Left ventricle myocardium (tissue), 1 donor: ENCODE measurements around a stretch of chr2.

DNA sequence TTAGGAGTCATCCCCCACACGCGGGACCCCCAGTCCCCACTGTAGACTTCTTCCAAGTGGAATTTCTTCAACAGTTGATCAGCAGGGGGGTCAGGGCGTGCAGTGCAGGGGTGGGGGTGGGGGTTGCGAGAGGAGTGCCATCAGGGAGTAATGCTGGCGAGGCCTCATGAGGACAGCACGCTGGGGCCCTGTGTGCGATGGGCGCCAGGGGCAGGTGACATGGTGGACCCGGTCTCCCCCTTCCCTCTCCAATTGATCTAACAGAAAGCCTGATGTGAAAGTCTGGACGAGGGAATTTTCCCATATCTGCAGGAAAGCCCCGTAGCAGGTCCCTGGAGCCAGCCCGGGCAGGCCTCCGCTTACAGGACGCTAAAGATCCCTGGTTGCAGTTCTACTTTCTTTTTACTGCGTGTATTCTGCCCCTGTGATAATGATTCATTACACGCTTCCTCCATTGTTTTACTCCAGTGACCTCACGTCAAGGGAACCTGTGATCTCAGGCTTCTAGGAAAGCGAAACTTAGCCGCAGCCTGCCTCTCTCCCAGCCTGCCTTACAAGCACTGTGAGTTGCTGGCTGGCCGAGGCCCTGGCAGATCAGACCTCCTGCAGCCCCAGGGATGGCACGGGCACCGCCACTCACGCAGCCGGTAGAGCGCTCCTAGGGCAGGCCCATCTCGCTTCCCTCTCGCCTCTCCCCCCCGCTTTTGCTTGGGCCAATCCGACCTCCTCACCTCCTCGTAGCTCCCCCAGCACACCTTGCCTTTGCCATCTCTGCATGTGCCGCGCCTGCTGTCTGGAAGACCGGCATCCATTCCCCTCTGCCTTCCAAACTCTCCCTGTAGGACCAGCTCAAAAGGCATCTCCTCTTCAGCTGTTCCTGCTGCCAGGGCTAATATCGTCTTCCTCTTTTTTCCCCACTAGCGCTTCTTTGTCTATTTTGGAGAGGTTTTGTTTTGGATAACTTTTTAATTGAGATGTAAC is 19.2 kb downstream of the NEURL3 start:
- PRO-cap = bidirectional peak, plus-strand start at position 563 of the sequence, minus-strand start at position 385 of the sequence

- PRO-cap = no peak
These were observed 1.5 kb downstream of the ARID5A start for GRCh38 chr2:96537796-96538615.

- PRO-cap = no peak
These were observed 14.1 kb downstream of the ARID5A start for GRCh38 chr2:96550557-96551233.

DNA sequence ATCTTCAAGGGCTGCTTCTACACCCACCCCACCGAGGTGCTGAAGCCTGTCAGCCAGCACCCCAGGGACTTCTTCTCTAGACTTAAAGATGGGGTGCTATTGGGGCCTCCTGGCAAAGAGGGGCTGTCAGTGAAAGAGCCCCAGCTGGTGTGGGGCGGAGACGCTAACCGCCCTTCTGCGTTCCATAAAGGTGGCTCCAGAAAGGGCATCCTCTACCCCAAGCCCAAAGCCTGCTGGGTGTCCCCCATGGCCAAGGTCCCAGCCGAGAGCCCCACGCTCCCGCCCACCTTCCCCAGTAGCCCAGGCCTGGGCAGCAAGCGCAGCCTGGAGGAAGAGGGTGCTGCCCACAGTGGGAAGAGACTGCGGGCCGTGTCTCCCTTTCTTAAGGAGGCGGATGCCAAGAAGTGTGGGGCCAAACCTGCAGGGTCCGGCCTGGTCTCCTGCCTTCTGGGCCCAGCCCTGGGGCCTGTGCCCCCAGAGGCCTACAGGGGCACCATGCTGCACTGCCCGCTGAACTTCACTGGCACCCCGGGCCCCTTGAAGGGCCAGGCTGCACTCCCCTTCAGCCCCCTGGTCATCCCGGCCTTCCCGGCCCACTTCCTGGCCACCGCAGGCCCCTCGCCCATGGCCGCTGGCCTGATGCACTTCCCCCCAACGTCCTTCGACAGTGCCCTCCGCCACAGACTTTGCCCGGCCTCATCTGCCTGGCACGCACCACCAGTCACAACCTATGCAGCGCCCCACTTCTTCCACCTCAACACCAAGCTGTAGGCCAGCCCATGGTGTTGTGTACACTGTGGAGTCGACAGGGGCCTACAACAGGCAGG is 15.2 kb downstream of the ARID5A start:
- PRO-cap = no peak

DNA sequence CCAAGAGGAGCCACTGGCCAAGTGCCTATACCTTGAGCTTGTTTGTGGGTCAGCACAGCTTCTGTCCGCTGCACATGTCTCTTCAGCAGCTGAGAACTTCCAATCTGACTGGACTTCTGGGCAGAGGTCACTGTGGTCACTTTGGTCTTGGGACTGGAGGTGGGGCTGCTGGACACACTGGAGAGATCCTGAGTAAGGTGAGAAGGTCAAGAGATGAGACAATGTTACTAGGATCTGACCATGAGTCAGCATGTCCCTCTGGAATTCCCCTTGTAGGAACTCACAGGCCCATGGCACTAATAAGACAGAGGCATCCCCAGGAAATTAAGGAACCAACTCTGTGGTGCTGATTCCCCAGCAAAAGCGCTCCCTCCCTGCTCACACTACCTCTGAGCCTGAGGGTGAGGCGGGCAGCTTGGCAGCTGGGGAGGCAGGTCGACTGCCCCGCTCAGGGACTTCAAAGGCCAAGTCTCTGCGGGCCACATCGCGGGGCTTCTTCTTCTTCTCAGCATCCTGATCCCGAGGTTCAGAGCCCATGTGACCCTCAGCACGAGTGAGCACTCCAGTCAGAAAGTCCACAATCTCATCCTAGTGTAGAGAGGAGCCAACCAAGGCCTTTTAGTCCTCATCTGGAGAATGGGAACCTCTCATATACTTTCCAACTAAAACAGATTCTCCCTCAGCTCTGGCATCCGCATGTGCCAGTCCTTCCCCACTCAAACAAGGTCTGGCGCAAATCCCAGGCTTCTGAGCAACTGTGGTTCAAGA is 29.5 kb downstream of the KANSL3 start:
- PRO-cap = no peak

DNA sequence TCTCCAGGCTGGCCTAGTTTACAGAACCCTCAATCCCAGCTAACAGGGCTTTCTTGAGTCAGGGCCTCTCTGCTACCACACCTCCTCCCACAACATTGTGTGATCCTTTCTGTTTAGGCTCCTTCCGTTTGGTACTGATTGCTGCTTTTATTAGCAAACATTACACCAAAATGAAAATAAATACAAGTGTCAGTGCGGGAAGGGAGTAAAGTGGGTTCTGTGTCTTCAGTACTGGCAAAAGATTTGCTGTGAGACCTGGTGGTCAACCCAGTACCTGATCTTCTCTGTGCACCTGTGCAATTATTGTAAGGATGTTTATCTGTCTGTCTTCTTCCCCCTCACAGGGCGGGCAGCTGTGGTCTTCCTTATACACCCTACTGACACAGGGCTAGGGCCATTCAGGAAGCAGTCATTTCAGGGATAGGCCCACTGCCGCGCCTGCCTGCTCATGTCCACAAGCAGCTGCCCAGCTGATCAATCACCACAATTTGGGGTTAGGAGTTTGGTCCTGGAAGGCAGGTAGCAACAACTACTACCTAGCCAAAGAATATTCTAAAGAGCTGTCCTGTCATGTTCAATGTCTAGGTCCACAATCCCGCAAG is 1.3 kb upstream of the CNNM4 start:
- PRO-cap = no peak

DNA sequence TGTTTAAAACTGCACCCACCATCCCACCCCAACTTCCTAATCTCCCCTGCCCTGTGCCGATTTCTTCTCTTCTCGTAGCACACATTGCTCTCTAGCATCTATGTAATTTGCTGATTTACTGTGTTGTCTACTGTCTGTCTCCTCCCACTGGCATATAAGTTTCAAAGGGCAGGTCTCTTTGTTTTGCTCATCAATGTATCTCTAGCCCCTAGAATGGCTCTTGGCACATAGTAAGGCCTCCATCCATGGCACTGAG is 5.7 kb downstream of the CNNM4 start:
- PRO-cap = no peak

DNA sequence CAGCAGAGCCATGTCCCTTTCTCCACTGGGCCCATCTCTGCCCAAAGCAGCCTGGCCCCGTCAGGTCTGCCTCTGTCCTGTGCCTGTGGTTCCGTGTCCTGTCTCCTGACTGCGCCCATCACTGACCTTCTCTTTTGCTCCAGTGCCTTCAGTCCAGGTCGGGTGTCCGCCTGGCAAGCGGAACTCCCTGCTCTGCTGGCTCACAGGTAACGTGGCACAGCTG is 15.2 kb upstream of the CNNM3 start:
- PRO-cap = no peak

DNA sequence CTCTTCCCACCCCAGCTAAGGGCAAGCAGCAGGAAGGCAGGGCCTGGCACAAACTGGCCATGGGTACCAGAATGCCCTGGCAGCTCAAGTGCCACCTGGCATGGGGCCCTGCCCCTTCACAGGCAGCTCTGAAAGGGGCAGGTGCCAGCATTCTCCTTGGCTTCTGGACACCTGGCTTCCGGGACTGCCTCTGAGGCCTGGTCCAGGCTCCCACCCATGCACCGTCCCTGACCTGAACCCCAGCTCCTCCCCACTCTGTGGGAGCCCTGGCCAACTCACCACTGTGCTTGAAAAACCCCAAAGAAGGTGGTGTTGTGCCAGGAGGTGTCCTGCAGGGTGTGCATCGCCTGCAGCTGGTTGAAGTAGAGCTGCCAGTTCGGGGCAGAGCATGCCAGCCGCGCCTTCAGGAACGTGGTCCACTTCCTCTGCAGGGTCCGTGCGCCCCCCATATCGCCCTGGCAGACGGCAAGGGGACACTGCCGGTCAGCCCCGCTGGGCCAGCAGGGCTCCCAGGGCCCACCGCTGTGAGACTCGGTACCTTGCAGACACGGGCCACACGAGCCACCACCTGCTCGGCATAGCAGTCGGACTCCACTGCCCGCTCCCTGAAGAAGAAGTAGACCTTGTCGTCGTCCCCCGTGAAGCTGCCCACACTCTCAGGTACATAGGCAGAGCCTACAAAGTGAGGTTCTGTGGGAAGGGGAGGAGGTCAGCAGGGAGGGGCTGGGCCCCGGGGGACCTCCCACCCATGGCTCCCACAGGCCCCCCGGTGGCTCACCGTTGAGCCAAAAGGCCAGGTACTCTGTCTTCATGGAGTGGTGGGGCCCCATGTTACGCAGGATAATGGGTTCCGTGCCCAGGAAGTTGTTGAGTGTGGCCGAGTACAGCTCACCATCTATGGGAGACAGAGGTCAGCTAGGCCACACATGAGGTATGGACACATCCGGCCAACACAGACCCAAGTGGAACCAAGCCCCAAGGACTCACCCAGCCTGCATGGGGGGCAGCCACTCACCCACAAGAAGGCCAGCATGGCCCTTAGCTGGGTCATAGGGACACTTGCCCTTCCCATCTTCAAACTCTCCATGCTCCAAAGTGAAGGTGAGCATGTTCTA is 5.1 kb downstream of the SEMA4C start:
- PRO-cap = no peak

GRCh38 chr2:96894874-96896089 is 25.4 kb upstream of the SEMA4C start:
- PRO-cap = no peak

- PRO-cap = no peak
These were observed 44.7 kb downstream of the FAHD2B start for GRCh38 chr2:97050014-97050393.

- PRO-cap = no peak
These were observed 89.2 kb downstream of the ANKRD36 start for GRCh38 chr2:97202027-97202744.

DNA sequence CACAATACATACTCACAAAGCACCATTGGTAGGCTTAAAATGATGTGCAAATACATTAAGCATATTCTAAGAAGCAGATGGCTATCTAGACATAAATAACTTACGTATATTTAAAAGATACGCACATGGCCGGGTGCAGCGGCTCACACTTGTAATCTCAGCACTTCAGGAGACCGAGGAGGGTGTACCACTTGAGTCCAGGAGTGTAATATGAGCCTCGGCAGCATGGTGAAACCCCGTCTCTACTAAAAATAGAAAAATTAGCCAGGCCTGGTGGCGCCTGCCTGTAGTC is 189.9 kb downstream of the ANKRD36 start:
- PRO-cap = no peak

DNA sequence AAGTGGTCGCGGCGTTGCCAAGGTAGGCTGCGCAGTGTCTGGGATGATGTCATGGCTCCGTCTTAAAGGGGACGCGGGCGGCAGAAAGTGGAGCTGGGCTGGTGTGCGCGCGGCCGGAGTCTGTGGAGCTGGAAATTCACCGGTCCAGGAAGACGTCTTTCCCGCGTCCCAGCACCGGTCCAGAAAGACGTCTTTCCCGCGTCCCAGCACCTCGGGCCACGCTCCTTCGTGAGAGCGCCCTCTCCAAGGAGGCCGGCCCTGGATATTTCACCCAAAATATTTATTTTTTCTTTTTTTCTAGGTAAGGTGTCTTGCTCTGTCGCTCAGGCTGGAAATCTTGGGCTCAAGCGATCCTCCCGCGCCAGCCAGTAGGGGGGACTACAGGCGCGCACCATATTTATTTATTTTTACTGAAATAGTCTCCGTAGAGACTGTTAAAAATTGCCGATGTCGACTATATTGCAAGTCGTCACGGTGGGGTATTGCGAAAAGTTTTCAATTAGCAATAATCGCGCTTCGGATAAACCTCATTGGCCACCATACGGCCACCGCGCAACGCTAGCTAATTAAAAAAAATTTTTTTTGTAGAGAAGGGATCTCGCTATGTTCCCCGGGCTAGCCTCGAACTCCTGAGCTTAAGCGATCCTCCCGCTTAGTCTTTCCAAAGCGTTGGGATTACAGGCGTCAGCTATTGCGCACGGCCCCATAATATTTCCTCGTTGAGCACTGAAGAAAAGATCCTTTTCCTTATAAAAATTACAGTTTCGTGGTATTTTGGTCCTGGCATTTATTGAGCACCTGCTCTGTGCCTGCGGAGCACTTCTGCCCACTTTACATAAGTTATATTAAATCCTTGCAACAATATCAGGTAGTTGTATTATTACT is 570 bp upstream of the ACTR1B start:
- PRO-cap = bidirectional peak, plus-strand start at position 123 of the sequence, minus-strand start outside the sequence

DNA sequence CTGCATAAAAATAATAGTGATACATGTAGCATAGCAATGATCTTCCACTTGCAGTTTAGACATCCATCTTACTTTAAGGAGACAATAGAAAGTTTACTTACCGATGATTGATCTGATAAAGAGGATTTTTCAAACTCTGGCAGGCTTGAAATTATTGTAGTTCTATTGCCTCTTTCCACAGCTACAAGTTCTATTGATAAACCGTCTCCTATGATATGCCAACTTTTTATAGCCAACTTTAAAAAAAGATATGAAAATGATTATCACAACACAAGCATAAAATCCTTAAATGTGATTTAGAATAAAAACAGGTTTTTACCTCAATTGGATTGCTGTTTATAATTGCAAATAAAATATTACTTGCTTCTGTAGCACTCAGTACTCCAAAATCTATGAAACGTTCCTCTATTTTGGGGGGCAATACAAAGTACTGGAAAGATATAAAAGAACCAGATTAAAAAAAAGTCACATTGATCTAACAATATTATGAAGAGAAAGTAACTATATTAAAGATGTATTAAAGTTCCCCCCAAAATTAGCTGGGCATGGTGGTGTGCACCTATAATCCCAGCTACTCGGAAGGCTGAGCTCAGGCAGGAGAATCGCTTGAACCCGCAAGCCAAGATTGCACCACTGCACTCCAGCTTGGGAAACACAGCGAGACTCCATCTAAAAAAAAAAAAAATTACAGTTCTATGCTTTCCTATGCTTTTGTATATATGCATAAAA is 99.1 kb downstream of the ZAP70 start:
- PRO-cap = no peak

DNA sequence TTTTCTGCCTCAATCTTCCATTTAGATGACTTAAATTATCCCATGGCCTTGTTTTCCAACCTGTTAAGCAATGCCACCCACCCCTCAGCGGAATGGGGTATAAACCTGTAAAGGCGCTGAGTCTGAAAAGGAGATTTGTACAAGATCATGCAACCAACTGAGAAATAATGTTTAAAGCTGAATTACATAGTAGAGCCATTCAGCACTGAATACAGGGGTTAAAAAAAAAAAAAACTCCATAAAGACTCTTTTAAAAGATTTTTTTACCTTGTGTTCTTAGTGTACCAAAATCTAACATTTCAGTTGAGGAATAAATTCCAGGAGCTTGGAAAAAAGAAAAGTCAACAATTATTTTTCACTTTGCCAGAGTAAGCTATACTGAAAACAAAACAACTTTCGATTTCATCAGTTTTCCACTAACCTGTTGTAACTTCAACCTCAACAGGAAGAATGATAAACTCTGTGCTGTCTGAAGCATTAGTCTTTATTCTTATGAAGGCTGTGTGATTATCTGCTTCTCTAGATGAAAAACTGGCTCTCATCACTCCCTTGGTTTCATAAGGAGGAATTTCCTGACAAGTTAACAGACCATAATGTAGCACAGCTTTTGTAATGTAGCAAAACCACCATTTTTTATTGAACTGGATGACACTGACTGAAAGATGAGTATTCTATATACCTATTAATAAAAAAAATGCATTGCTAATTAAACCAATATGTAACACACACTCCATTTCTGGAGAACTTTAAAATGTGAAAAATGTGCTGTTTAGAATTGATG is 121.2 kb downstream of the ZAP70 start:
- PRO-cap = no peak

DNA sequence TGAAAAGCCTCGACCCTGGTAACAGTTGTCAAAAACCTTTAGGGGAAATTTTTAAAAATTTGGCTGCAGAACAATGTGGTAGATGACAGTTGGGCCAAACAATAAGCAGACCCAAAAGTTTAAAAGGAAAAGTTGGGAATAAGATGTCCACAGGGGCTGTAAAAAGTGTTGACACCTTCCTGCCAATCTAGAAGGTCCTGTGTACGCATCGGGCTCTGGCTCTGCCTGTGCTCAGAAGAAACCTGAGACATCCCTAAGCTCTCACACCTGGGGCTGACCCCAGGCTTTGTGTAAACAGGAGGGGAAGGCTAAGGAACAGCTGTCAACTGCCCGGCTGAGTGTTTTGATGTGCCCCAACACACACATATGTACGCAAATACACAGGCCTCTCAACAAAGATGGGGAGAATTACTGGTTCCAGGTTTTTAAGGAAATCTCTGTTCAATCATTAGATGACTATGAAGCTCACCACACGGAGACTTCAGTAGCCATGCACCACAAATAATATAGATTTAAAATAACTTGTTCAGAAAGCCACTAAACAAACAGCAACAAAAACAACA is 59.5 kb downstream of the TMEM131 start:
- PRO-cap = no peak

- PRO-cap = no peak
These were observed 47.2 kb downstream of the VWA3B start for GRCh38 chr2:98133987-98134658.

- PRO-cap = no peak
These were observed 52.0 kb upstream of the CNGA3 start for GRCh38 chr2:98294145-98294779.

GRCh38 chr2:98483044-98483704 is 38.5 kb downstream of the INPP4A start:
- PRO-cap = no peak